SK-MEL-5 (cell line): ENCODE measurements around a stretch of chr1.

DNA sequence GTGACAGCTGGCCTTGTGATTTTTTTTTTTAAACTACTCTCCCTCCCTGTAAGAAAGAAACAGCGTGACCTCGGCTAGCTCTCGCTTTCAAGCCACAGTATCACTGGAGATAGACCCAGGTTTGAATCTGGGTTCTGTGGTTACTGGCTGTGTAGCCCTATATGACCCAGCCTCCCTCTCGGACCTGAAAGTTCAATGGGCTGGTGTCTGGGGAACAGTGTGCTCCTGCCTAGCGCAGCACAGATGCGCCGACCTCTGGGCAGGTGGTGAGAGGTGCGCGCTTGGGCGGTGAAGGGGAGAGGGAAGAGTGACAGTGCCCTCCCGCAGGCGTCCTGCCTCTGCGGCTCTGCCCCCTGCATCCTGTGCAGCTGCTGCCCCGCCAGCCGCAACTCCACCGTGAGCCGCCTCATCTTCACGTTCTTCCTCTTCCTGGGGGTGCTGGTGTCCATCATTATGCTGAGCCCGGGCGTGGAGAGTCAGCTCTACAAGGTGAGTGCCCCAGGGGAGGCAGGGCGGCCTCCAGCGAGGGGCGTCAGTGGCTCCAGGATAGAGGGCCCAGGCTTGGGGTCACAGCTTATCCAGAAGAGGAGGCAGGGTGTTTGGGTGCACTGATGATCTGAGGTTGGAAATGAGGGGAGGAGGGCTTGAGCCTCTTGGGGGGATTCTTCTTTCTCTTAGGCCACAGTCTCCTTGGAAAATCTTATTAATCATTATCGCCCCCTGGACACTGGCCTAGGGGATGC is 10.5 kb downstream of the SERINC2 start:
RAMPAGE:
- cytosol, long total RNA = no peak
- long total RNA = no peak
- nucleus, long total RNA = no peak

RAMPAGE:
- cytosol, long total RNA = no peak
- long total RNA = no peak
- nucleus, long total RNA = no peak
These were observed 57.9 kb downstream of the SERINC2 start for GRCh38 chr1:31470960-31471274.

DNA sequence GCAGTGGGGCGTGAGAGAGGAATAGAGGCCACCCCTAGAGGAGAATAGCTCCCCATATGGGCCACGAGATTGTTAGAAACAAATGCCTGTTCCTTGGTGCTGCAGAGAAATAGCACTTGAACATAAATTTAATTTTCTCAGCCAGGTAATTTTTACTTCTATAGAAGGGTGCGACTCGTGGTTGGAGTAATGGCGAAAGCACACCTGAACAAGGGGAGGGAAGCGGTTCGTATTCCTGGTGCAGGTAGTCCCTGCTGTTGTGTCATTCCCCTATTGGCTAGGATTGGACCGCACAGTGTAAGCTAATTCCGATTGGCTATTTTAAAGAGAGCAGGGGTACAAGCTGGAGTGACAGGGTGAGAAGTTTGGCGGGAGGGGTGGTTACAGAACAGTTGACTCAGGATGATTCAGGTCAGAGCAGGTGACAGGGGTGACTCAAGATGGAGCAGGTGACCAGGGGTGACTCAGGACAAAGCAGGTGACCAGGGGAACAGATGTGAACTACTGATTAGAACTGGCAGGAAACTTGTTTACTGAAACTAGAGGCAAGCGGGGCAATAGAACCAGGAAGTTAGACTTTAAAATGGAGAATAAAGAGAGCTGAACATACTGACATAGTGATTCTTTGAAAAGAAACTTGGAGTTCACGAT is 58.4 kb downstream of the SERINC2 start:
RAMPAGE:
- cytosol, long total RNA = no peak
- long total RNA = no peak
- nucleus, long total RNA = no peak

DNA sequence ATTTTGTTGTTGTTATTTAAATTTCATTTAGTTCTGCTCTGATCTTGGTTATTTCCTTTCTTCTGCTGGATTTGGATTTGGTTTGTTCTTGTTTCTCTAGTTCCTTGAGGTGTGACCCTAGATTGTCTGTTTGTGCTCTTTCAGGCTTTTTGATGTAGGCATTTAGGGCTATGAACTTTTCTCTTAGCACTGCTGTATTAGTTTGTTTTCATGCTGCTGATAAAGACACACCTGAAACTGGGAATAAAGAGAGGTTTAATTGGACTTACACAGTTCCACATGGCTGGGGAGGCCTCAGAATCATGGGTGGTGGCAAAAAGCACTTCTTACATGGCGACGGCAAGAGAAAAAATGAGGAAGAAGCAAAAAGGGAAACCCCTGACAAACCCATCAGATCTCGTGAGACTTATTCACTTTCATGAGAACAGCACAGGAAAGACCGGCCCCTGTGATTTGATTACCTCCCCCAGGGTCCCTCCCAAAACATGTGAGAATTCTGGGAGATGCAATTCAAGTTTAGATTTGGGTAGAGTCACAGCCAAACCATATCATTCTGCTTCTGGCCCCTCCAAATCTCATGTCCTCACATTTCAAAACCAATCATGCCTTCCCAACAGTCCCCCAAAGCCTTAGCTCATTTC is 59.3 kb downstream of the SERINC2 start:
RAMPAGE:
- cytosol, long total RNA = no peak
- long total RNA = no peak
- nucleus, long total RNA = no peak

DNA sequence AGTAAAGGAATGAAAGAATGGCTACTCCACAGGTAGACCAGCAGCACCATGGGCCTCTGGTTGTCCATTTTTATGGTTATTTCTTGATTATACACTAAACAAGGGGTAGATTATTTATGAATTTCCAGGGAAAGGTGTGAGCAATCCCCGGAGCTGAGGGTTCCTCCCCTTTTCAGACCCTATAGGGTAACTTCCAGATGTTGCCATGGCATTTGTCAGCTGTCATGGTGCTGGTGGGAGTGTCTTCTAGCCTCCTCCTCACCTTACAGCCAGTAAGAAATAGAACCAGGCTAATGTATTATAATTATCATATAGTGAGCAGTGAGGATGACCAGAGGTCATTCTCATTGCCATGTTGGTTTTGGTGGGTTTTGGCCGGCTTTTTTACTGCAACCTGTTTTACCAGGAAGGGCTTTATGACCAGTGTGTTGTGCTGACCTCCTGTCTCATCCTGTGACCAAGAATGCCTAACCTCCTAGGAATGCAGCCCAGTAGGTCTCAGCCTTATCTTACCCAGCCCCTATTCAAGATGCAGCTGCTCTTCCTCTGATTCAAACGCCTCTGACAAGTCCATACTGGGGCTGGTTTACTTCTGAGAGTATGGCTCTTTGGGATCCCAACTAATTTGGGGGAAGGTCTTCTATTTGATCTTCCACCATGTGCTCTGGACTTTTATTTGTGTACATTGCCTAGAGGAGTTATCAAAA is 13.5 kb upstream of the TINAGL1 start:
RAMPAGE:
- cytosol, long total RNA = no peak
- long total RNA = no peak
- nucleus, long total RNA = no peak

DNA sequence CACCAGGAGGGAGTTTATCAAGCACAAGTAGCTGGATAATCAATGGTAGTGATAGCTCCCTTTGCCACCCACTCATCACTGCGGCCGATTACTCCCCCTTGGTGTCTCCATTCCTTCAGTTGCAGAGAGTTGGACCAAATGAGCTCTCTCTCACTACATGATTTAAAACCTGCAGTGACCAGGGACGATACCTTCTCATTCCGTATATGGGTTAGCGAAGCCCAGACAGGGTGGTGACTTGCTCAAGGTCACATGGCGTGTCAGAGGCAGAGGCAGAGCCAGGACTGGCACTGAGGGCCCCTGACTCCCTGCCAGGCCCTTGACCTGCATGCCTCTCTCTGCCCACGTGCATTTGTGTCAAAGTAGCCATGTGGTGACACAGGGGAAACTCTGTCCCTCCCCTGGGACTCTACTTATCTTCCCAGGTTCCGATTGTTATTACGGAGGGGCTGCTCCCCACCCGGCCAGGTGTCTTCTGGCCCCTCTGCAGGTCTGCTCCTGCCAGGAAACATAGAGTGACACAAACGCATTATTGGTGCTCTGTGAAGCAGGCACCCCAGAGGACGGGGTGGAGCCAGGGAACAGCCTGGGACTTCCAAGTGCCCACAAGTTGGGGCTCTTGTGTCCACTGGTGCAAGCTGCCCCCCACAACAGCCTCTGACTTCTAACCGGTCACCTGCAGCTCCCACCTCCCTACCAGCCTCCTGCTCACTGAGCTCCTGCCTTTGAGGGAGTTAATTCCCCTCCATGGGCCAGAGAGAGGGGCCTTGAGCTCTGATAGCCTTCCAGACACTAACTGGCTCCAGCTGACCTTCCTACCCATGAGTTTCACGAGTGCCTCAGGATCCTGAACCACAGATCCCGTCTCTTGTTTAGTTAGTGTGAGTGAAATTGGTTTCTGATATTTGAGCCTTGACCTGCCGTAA is 7.3 kb upstream of the TINAGL1 start:
RAMPAGE:
- cytosol, long total RNA = no peak
- long total RNA = no peak
- nucleus, long total RNA = no peak

DNA sequence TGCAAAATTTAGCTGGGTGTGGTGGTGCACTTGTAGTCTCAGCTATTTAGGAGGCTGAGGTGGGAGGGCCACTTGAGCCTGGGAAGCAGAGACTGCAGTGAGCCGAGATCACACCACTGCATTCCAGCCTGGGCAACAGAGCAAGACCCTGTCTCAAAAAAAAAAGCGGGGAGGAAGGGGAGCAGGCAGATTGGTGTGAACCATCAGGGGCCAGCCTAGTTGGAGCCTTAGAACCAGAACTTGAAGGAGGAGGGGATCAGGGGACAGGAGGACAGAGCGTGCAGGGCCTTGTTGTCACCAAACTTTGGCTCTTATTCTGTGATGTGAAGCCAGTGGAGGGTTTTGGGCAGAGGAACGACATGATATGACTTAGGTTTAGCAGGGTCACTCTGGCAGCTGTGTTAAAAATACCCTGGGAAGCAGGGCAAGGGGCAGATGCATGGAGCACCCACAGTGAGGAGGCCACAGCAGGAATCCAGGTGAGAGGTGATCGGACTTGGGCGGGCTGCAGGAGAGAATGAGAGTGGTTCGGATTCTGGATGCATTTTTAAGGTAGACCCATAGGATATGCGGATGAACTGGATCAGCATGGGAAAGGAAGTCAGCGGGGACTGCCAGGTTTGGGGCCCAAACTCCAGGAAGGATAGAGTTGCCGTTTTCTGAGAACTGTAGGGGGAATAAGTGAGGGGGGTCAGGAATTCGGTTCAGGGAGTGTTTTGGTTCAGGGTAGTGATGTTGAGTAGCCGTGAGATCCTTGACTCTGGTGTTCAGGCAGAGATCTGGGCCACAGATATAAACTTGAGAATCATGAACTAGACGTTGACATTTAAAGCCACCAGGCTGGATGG is 6.1 kb downstream of the TINAGL1 start:
RAMPAGE:
- cytosol, long total RNA = no peak
- long total RNA = no peak
- nucleus, long total RNA = no peak

RAMPAGE:
- cytosol, long total RNA = no peak
- long total RNA = no peak
- nucleus, long total RNA = no peak
These were observed 11.7 kb downstream of the TINAGL1 start for GRCh38 chr1:31587822-31588538.

DNA sequence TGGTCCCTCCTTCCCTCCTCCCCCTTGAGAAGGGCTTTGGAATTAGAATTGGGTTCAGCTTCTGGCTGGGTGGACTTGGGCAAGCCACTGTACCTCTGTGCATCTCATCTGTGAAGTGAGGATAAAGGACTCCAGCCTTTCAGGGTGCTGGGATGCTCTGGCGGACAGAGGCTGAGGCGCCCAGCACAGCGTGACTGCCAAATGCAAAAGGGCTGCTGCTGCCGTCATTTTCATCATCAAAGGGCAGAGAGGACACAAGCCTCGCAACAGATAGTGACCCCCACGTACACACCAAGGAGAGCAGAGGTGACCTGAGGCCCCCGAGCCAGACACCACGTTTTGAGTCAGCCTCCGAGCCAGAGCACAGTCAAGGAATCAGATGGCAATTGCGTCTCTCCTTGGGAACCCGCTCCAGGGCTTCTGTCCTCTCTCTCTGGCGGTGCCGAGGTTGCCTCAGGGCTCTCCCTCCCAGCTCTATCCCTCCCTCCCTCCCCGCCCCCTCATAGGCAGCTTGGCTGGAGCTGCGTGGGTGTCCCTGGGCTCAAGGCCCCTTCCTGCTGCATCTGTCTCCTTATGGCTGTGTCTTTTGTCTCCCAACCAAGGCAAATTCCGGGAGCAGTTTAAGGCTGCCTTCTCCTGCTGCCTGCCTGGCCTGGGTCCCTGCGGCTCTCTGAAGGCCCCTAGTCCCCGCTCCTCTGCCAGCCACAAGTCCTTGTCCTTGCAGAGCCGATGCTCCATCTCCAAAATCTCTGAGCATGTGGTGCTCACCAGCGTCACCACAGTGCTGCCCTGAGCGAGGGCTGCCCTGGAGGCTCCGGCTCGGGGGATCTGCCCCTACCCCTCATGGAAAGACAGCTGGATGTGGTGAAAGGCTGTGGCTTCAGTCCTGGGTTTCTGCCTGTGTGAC is 9.0 kb downstream of the HCRTR1 start:
RAMPAGE:
- cytosol, long total RNA = no peak
- long total RNA = no peak
- nucleus, long total RNA = no peak

DNA sequence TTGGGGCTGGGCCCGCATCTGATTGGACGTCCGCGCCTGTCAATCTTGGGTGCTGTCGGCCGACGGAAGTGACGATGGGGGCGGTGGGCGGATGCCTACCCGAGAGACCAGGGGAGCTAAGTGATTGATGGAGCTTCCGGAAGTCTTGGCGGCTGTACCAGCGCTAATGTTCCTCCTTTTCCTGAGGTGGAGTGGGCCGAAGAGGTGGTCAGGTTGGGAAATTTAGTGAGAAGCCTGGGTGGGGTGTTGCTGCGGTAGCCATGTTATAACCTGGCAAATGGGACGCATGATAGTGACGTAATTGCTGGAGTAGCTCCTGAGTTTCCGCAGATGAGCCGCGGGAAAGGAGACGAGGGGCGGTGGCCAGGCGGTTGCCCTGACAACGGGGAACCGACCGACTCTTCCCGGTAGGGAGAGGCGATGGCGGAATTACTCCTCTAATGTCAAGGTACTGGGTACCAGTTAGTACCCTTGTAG is 297 bp upstream of the PEF1 start:
RAMPAGE:
- cytosol, long total RNA = no peak
- long total RNA = no peak
- nucleus, long total RNA = no peak

DNA sequence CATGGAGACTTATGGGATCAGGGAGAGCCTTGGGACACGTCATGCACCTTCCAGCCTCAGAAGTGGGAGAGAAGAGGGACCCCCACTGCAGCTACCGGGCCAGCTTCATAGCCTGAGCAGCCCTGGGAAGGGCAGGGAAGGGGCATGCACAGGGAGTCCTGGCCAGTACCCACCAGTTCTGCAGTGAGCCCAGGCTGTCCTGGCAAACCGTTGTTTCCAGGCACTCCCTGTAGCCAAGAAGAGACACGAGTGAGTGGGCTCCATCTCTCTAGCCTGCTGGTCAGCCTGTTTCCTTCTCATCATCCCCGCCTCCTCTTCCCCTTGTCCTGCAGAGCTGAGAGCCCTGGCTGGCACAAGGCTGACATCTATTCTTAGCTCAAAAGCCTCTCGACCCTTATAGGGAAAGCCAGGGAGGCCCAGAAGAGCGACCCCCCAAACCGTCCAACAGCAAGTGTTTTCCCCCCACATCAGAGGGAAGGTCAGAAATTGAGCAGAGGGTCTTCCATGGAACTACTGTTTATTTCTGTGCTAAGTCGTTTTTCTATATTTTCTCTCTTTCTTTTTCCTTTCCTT is 28.6 kb downstream of the COL16A1 start:
RAMPAGE:
- cytosol, long total RNA = no peak
- long total RNA = no peak
- nucleus, long total RNA = no peak

GRCh38 chr1:31680169-31680460 is 23.7 kb downstream of the COL16A1 start:
RAMPAGE:
- cytosol, long total RNA = no peak
- long total RNA = no peak
- nucleus, long total RNA = no peak

RAMPAGE:
- cytosol, long total RNA = no peak
- long total RNA = no peak
- nucleus, long total RNA = no peak
These were observed 19.9 kb downstream of the COL16A1 start for GRCh38 chr1:31683777-31684363.

RAMPAGE:
- cytosol, long total RNA = no peak
- long total RNA = no peak
- nucleus, long total RNA = no peak
These were observed 9.0 kb downstream of the COL16A1 start for GRCh38 chr1:31694617-31695412.

DNA sequence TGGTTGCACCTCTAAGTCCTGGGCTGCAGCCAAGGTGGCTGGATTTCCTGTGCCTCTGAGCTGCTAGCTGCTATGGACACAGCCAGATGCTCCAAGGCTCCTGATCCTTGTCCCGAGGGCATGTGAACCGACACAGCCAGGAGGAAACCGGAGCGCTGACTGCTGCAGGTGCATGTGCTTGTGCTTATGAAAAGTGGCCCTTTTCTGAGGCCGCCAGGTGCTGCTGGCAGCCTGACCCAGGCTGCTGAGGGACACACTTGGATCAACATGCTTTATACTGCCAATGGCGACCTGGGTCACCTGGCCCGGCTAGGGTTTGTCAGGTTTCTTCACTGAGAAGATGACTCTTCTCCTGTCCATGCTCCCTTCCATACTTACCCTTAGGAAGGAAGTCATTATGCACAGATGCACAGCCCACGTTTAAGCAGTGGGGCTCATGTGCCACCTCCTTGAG is 14.9 kb upstream of the SPOCD1 start:
RAMPAGE:
- cytosol, long total RNA = no peak
- long total RNA = no peak
- nucleus, long total RNA = no peak

GRCh38 chr1:31911467-31912307 is 26.5 kb downstream of the PTP4A2 start:
RAMPAGE:
- cytosol, long total RNA = no peak
- long total RNA = no peak
- nucleus, long total RNA = no peak

DNA sequence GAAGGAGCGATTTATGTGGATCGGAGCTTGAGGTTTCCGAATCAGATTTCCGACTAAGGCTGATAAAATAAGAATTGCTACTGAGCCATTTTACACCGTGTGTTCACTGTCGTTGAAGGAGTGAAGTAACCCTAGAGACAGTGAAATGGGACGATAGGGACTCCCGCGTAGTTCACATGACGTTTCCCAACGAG is 1.2 kb downstream of the KHDRBS1 start:
RAMPAGE:
- cytosol, long total RNA = no peak
- long total RNA = no peak
- nucleus, long total RNA = no peak

DNA sequence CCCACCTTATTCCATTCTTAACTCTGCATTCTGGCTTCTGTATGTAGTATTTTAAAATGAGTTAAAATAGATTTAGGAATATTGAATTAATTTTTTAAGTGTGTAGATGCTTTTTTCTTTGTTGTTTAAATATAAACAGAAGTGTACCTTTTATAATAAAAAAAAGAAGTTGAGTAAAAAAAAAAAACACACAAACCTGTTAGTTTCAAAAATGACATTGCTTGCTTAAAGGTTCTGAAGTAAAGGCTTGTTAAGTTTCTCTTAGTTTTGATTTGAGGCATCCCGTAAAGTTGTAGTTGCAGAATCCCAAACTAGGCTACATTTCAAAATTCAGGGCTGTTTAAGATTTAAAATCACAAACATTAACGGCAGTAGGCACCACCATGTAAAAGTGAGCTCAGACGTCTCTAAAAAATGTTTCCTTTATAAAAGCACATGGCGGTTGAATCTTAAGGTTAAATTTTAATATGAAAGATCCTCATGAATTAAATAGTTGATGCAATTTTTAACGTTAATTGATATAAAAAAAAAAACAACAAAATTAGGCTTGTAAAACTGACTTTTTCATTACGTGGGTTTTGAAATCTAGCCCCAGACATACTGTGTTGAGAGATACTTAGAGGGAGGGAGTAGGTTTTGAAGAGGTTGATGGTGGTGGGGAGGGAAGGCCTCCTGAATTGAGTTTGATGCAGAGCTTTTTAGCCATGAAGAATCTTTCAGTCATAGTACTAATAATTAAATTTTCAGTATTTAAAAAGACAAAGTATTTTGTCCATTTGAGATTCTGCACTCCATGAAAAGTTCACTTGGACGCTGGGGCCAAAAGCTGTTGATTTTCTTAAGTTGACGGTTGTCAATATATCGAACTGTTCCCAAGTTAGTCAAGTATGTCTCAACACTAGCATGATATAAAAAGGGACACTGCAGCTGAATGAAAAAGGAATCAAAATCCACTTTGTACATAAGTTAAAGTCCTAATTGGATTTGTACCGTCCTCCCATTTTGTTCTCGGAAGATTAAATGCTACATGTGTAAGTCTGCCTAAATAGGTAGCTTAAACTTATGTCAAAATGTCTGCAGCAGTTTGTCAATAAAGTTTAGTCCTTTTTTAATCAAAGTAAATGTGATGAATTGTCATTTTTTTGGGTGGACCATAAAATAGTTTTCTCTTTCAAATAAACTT is 29.5 kb downstream of the KHDRBS1 start:
RAMPAGE:
- cytosol, long total RNA = no peak
- long total RNA = no peak
- nucleus, long total RNA = no peak

GRCh38 chr1:32043944-32044888 is 28.5 kb upstream of the TMEM39B start:
RAMPAGE:
- cytosol, long total RNA = no peak
- long total RNA = no peak
- nucleus, long total RNA = no peak

RAMPAGE:
- cytosol, long total RNA = no peak
- long total RNA = no peak
- nucleus, long total RNA = no peak
These were observed 407 bp upstream of the TXLNA start for GRCh38 chr1:32179096-32179439.